OVCAR3 (cell line): Measurements from ENCODE around the genes BCL7C, FBXL19 and PRSS53.

DNA sequence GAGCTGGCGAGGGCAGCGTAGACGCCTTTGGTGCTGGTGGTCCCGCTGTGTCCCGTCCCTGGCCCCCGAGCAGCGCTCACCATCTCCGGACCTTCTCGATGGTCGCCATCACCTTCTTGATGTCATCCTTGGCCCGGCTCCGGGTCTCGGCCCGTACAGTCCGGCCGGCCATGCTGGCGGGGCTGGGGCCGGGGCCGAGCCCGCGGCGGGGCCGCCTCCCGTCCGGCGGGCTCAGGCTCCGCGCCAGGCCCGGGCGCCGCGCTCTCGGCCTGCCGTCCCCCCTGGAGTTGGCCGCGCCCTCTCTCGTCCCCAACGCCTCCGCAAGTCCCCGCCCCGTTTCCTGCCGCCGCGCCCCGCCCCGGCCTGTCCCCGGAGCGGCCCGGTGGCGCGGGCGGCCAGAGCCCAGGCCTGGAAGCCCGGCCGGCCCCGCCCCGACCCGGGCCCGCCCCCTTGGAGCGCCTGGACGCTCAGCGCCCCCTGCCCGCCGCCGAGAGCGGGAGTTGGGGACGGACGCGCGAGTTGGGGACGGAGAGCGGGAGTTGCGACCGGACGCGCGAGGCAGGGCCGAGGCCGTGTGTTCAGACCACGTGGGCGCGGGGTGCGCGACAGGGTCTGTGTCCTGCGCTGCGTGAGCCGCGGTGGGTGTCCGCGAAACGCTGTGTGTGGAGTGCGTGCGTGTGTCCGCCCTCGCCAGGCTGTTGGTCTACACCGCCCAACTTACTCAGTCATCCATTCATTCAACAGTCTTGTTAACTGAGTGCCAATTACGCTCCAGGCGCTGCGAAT lies at the start of gene BCL7C:
TSS of gene BCL7C (minus strand) at position 305 of the 786 bp plus-strand sequence.
- RRBS, result 4% methylated on average over 24 of the region's 98 CpGs

- RRBS, result no CpG with 5 or more reads among the region's 7 CpGs
Observed at GRCh38 chr16:30923483-30923760, at the start of gene FBXL19. FBXL19 (plus strand) TSS chr16:30923572.

DNA sequence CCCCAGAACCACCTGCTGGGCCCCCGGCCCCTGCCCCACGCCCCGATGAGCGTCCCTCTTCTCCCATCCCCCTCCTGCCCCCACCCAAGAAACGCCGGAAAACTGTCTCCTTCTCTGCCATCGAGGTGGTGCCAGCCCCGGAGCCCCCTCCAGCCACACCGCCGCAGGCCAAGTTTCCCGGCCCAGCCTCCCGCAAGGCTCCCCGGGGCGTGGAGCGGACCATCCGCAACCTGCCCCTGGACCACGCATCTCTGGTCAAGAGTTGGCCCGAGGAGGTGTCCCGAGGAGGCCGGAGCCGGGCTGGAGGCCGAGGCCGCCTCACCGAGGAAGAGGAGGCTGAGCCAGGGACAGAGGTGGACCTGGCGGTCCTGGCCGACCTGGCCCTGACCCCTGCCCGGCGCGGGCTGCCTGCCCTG lies 5.8 kb upstream of the HSD3B7 start:
- RRBS, result 96% methylated on average over 10 of the region's 29 CpGs

- RRBS, result no CpG with 5 or more reads among the region's 23 CpGs
Observed at GRCh38 chr16:31001903-31002924, 8.2 kb downstream of the STX1B start.

DNA sequence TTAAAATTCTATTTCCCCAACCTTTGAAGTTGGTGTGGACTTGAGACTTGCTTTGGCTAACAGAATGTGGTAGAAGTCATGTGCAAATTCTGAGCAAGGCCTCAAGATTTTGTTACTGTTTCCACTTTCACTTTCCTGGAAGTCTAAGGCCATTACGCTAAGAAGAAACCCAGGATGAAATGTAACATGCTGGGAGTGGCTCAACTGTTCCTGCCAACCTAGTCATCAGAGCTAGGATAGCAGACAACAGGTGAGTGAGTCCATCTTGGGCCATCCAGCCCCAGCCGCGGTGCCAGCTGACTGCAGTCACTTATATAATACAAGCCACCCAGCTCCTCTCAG lies 10.8 kb upstream of the STX4 start:
- RRBS, result no CpG with 5 or more reads among the region's 3 CpGs

DNA sequence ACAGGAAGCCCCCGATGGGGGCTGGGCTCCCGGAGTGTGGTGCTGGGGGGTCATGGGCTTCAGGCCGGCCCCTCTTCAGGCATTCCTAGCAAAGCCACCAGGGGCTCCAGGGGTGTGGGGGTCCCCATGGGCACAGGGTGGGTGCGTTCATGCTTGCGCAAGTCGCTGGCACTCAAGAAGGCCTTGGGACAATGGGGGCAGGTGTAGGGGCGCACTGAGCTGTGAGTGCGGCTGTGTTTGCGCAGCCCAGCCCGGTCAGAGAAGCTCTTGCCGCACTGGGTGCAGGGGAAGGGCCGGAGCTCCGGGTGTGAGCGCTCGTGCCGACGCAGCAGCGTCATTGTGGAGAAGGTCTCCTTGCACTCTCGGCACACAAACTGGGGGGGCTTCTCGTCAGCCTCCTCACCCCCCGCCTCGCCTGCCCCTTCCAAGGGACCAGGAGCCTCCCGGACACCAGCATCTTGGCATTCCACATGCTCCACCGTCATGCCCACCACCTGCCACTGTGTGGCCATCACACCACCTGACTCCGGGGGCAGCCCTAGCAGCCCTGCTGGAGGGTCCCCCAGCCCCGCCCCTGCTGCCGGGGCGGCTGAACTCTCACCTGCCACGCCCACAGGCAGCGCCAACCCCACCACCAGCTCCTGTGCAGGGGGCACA lies 12.9 kb downstream of the ZNF668 start:
- RRBS, result 97% methylated on average over 6 of the region's 30 CpGs

DNA sequence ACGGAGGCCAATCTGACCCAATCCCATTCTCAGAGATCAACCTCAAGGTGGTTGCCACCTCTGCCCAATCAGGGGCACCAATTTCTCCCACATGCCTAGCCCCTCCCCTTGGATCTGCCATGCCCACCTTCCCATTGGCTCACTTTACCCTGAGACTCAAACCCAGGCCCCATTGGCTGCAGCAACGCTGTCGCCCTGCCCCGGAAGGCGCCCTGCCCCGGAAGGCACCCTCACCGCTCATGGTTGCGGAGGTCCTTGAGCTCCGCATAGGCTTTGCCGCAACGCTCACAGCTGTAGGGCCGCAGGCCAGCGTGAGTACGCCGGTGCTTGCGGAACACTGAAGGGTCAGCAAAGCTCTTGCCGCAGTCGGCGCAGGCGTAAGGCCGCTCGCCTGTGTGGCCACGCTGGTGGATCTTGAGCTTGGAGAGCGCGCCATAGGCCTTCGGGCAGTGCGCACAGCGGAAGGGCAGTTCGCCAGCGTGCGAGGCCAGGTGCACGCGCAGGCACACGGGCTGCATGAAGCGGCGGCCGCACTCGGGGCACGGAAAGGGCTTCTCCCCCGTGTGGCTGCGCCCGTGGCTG lies 10.4 kb downstream of the ZNF668 start:
- RRBS, result 94% methylated on average over 7 of the region's 42 CpGs

DNA sequence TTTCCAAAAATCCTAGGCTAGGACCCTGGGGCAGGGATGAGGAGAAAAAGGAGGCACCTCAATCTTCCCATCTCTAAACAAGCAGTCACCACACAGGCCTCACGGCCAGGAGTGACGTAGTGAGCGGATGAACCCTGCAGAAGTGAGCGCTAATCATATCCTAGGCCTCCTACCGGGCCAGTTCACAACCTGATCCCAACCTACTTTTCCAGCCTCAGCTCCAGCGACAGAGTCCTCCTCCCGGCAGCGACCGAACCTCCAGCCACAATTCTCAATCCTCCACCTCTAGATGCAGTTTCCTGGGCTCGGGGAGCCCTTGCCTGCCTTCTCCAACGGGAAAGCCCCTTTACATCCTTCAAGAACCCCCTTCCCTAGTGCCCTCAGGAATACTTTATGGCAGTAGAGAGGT lies 1.5 kb downstream of the ZNF668 start:
- RRBS, result 9% methylated on average over 3 of the region's 11 CpGs

GRCh38 chr16:31088651-31089152 lies at the start of gene PRSS53:
PRSS53 (minus strand) TSS chr16:31088943.
- RRBS, result no CpG with 5 or more reads among the region's 7 CpGs

DNA sequence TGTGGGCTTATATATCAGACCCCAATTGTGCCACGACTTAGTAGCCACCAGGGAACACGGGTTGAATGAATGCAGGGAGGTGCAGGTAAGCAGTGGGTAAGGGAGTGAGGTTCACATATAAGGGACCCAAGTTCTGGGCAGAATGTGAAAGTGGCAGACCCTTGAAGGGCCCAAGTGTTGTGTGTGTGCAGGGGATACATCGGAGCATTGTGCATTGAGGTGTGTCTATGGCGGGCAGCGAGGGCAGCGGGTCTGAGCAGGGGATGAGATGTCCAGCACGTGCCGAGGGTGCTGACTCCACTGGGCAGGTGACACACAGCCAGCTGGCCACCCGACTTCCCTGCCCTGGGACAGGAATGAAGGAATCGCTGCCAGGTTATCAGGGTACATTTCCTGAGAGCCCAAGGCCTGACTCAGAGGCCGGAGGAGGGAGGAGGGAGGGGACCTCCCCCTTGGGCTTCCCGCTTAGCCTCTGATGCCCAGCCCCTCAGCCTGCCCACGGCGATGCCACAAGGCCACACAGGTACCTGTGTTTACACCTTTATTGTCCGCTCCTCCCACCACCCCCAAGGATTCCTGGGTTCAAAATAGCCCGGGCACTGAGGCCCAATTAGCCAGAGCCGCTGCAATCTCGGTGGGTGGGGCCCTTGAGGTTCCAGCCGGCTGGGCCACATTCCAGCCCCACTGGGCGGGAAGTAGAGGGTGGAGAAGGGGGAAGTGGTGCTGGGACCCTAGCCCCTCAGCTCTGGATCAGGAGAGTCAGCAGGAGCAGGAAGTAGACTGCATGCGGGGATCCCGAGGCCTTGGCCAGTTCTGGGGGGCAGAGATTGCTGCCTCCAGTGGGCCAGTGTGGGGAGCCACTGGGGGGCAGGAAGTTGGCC lies 3.1 kb upstream of the PRSS8 start:
- RRBS, result 12% methylated on average over 4 of the region's 22 CpGs

DNA sequence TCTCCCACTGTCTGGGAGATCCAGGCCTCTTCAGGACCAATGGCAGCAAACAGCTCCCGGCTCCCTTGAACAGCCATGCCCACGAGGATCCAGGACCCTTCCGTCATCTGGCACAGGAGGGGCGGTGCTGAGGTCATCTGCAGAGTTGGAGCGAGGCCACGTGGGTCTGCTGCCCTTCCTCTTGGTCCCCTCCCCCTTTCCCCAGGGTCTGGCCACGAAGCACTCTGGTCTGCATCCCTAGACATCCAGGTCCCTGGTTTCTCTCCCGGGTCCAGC lies 3.7 kb upstream of the PRSS8 start:
- RRBS, result no CpG with 5 or more reads among the region's 8 CpGs

GRCh38 chr16:31192849-31194146 lies 9.3 kb downstream of the PYCARD start:
- RRBS, result no CpG with 5 or more reads among the region's 19 CpGs

DNA sequence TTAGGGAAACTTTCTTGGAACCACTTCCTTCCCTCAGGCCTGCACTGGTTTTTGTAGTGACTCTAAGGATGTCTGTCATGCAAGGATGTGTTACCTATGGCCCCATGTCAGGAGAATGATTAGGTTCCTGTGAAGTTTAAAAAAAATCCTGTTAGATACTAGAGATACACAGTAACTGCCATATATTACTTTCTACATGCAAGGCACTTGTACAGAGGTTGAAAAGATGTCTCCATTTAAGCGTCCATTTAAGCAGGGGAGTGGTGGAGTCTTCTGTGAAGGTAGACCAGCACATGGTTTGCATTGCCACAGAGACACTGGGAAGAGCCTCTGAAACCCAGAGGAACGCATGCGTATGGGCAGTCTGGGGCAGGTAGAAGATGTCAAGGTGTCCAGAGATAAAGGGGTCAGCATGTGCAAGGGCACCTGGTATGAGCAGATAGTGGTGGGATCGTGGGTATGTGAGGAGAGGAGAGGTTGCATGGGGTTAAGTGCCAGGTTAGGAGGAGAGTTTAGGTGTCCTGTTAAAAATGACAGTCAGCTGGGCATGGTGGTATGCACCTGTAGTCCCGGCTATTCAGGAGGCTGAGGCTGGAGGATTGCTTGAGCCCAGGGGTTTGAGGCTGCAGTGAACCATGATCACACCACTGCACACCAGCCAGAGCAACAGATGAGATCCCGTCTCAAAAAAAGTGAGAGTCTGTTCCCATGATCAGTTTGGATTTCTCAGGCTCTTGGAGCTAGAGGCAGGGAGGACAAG lies 3.2 kb downstream of the PYCARD start:
- RRBS, result no CpG with 5 or more reads among the region's 6 CpGs

DNA sequence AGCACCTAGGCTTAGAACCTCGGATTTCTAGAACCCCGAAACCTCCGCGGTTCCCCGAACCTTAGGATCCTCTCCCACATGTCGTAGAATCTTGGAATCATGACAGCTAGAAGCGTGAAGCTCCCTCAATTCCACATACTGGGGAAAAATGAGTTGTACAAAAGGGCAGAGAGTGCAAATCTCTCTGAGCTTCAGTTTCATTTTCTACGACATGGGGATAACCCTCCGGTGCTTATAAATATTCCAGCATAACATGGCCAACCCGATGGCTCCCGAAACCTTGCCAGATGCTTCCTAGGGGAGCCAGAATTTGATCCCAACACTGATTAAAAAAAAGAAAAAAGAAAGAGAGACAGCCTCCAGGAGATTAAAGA lies 487 bp upstream of the PYCARD start:
- RRBS, result no CpG with 5 or more reads among the region's 11 CpGs

GRCh38 chr16:31265131-31265909 lies 5.5 kb downstream of the ITGAM start:
- RRBS, result no CpG with 5 or more reads among the region's 17 CpGs

- RRBS, result 89% methylated on average over 1 of the region's 9 CpGs
Observed at GRCh38 chr16:31344706-31345202, 10.2 kb upstream of the ITGAX start.

- RRBS, result no CpG with 5 or more reads among the region's 5 CpGs
Observed at GRCh38 chr16:31362016-31362604, 7.1 kb downstream of the ITGAX start.

- RRBS, result no CpG with 5 or more reads among the region's 6 CpGs
Observed at GRCh38 chr16:31480913-31481373, 2.0 kb upstream of the SLC5A2 start.

DNA sequence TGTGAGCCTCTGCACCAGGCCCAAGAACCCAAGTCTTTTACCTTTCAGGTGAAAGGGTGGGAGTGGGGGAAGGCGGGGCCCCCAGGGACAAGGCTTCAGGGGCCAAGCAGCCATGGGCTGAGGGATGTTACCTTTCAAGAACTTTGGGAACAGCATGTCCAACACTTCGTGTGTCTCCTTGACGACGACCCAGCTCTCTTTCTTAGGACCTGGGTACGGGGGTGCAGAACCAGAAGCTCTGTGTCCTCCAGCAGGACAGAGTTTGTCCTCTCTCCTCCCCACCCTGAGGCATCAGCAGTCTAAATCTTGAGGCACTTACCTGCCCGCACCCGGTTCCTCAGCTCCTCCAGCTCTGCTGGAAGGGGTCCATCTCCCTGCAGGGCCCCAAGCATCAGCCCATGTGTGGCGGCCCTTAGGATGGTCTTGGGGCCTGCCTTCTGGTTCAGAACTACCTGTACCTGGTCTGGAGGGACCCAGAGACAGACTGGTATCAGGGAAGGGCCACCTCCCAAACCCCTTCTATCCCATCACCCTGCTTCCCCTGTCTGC lies 9.0 kb downstream of the SLC5A2 start:
- RRBS, result no CpG with 5 or more reads among the region's 8 CpGs

- RRBS, result no CpG with 5 or more reads among the region's 3 CpGs
Observed at GRCh38 chr16:31701548-31702078, 11.4 kb upstream of the KRBOX5 start.